Skeletal muscle cell (primary cell): ENCODE measurements around a stretch of chr6.

GRCh38 chr6:104956129-104956412 is 836 bp upstream of the LIN28B start:
- RRBS, result no CpG with 5 or more reads among the region's 8 CpGs

GRCh38 chr6:105459091-105459493 is 56.2 kb upstream of the PREP start:
- RRBS, result no CpG with 5 or more reads among the region's 9 CpGs

DNA sequence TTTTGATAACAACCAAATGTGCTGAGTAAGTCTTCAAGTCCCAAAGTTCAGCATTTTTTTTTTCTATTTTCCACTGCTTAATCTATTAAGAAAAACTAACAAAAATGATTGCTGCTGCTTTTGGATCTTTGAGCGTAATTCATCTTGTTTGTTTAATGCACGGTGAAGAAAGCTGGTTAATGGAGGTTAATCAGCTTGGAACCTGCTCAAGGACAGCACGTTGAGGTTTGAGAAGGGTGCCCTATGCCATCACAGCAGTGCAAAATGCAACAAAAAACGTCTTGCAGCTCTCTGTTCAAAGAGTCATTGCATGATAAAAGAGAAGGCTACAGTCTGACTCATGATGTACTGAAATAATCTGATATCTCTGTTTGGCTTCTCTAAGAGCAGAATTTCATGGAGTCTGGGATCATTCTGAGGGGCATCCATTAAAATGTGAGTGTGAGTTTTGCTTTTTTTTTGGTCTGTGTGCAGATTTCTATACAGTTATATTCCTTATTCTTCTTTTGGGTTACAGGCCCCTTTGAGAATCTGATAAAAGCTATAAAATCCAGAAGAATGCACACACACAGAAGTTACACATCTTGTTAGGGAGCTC is 80.6 kb upstream of the PREP start:
- RRBS, result no CpG with 5 or more reads among the region's 4 CpGs

DNA sequence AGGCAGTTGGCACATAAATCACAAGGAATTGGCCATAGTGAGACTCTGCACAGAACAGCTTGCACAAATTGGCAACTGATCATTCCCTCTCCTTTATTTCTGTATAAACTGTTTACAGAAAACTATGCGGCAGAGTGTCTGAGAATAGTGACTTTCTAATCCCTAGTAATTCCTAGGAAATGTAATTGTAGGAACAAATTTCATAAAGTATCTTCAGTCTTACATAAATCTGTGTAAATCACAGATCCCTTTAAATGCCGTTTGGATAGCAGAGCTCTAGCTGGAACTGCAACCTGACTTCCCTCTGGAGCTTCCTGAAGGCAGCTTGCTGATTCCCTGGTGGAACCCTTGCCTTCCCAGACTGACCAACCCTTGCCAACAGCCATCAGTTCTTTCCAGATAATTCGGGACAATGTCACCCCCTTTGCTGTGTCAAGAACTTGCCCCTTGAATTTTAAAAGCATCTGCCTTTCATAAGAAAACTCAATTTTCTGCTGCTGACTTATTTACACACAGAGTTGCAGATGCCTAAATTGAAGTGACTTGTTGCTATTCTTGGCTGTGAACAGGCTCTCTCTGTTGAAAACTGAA is 201.4 kb upstream of the PREP start:
- RRBS, result no CpG with 5 or more reads among the region's 3 CpGs

DNA sequence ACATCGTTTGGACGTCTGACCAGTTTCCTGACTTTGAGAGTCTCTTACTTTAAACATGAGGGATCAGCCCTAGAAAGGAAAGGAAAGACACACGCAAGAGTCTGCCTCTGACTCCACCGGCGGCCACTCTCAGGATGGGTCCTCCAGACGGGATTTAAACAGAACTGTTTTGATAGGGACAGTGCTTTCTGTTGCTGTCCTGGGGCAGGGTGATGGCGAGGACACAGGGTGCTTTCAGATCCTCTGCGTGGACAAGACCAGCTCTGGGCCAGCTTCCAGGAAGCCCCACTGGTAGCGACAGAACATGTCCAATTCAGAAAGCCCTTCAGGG is 206.8 kb upstream of the PREP start:
- RRBS, result no CpG with 5 or more reads among the region's 9 CpGs

DNA sequence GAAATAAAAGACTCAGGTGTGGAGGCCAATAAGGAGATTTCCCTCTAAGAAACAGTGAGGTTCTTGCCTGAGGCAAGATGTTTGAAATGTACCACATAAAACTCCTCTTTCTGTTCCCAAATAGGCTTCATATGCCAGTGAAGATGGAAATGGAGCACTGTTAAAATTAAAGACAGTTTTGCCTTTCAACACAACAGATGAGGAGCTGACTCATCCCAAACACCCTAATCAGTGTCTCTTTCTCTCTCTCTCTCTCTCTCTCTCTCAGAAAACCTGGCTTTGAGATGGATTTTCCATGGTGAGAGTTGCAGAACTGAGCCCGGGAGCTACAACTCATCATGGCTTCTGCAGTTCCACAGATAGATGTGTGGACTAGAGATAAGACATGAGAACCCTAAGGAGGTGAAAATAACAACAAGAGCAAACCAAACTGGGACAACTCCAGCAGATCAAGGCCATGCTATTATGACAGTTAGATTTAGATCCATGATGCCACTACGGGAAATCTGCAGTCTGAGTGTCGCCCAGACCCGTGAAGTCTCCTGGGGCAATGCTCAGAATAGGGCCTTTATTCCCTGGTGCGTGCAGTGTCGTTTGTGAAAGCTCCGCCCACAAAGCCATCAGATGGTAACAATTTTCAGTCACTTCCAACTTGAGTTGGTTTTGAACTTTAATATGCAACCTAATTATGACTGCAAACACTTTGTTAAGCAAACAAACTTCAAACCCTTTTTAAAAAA is 338.1 kb upstream of the PREP start:
- RRBS, result no CpG with 5 or more reads among the region's 7 CpGs

DNA sequence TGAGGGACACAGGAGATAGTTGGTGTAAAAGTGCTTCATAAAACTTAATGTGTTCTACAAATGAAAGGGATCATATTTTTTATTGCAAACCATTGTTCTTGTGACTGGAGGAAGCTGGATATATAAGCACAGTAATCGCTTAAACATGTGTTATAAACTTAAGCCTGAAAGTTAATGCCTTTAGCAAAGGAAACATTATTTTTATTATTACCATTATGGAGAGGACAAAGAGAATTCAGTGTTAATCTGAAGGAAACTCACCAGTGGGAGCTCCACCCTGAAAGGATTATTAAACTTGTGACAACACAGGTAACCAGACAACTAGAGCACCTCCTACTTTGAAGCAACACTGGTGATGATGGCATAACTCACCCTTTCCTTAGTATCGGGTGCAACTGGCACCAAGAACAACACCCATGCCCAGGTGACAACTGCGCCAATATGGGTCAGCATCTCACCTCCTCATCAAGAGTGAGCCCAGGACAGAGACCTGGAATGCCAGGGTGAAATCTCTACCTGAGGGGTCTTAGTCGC is 288.7 kb upstream of the PRDM1 start:
- RRBS, result no CpG with 5 or more reads among the region's 4 CpGs

- RRBS, result no CpG with 5 or more reads among the region's 8 CpGs
These were observed 3.8 kb downstream of the PRDM1 start for GRCh38 chr6:106089641-106090591.

DNA sequence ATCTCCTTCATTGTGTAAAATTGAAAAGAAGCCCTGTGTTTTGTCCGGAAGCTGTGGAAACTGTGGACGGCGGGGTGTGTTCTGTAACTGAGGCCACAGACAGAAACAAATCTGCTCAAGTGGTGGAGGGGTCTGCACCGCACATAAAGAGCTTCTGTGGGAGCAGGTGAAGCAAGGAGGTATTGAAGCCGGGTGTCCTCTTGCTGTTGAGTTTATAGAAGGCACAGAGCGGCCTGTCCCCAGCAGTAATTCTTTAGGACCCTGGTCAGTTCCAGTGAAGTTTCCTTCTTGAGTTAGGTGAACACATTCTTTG is 6.0 kb downstream of the PRDM1 start:
- RRBS, result no CpG with 5 or more reads among the region's 6 CpGs

GRCh38 chr6:106119262-106119963 is 33.3 kb downstream of the PRDM1 start:
- RRBS, result no CpG with 5 or more reads among the region's 9 CpGs

GRCh38 chr6:106195057-106195608 is 109.0 kb downstream of the PRDM1 start:
- RRBS, result no CpG with 5 or more reads among the region's 4 CpGs

- RRBS, result no CpG with 5 or more reads among the region's 4 CpGs
These were observed 51.3 kb downstream of the CRYBG1 start for GRCh38 chr6:106411848-106412244.

GRCh38 chr6:106454603-106454946 is 94.1 kb downstream of the CRYBG1 start:
- RRBS, result no CpG with 5 or more reads among the region's 2 CpGs

DNA sequence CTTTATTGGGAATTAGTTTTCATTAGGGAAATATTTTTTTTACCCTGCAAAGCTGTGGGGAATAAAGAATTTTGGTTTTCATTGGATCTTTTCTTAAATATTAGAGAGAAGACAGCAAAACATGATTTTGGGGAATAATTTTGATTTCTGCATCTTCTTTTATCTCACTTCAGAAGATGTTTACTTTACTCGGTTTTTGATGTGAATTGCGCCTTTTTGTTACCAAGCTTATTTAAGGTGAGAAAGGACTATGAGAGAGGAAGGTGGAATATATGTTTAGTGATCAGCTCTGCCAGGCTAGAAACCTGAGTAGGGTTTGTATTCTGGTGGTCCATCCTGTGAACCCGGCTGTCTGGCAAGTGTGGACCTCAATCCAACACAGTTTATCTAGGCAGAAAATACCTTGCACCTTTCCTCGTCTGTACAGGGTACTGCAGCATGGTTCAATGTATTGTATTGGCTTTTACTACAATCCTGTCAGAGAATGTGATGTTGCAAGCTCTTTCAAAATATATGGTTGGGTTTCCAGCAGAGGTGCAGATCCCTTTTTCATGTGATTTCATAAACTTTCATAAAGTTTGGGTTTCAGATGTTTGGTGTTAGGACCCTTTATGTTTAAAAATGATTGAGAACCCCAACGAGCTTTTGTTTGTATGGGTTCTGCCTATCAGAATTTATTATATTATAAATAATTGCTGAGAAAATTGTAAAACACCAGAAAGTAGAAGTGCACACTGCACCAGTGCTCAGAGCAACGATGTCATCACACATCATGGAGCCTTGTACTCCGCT is 106.8 kb downstream of the RTN4IP1 start:
- RRBS, result no CpG with 5 or more reads among the region's 7 CpGs

DNA sequence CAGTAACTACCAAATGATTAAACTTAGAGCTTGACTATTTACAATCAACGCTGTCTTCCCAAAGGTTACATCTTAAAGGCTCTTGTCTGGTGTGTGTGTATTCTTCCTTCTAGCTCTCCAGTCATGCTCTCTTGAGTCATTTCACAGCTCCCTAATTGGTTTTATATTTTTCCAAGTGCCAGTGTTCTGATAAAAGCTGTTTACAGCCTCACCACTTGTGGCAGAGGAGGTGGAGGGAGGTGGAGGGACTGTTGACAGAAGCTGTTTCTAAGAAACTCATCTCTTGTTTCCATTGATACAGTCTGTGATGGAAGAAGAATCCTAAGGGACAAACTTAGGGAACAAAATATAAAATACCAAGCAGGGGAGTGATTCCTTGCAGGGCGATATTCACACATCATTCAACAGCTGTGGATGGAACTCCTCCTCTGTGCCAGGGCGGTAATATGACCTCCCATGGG is 64.0 kb downstream of the QRSL1 start:
- RRBS, result no CpG with 5 or more reads among the region's 3 CpGs

GRCh38 chr6:106694321-106694722 is 64.9 kb downstream of the QRSL1 start:
- RRBS, result no CpG with 5 or more reads among the region's 7 CpGs

DNA sequence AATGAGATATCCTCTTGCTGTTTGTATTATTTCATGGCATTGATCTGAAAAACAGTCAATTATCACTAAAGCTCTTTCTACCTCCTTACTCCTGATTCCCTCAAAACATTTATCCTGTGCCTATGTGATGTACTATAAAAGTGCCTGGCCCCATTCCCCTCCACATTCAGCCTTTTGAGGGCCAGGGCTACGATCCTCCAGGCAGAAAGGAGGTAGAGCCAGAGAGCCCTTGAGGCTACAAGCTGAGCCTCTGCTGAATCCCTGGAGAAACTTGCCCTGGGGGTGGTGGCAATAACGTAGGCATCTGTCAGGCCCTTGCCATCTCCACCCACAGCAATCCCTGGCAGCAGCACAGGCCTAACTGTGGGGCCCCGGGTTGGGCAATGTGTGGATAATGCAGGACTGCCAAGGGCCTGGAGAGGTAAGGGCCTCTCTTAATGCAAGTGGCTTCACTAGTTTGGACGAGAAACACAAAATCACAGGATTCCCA is 98.8 kb downstream of the QRSL1 start:
- RRBS, result no CpG with 5 or more reads among the region's 4 CpGs

GRCh38 chr6:106729906-106730609 is 100.7 kb downstream of the QRSL1 start:
- RRBS, result no CpG with 5 or more reads among the region's 6 CpGs

DNA sequence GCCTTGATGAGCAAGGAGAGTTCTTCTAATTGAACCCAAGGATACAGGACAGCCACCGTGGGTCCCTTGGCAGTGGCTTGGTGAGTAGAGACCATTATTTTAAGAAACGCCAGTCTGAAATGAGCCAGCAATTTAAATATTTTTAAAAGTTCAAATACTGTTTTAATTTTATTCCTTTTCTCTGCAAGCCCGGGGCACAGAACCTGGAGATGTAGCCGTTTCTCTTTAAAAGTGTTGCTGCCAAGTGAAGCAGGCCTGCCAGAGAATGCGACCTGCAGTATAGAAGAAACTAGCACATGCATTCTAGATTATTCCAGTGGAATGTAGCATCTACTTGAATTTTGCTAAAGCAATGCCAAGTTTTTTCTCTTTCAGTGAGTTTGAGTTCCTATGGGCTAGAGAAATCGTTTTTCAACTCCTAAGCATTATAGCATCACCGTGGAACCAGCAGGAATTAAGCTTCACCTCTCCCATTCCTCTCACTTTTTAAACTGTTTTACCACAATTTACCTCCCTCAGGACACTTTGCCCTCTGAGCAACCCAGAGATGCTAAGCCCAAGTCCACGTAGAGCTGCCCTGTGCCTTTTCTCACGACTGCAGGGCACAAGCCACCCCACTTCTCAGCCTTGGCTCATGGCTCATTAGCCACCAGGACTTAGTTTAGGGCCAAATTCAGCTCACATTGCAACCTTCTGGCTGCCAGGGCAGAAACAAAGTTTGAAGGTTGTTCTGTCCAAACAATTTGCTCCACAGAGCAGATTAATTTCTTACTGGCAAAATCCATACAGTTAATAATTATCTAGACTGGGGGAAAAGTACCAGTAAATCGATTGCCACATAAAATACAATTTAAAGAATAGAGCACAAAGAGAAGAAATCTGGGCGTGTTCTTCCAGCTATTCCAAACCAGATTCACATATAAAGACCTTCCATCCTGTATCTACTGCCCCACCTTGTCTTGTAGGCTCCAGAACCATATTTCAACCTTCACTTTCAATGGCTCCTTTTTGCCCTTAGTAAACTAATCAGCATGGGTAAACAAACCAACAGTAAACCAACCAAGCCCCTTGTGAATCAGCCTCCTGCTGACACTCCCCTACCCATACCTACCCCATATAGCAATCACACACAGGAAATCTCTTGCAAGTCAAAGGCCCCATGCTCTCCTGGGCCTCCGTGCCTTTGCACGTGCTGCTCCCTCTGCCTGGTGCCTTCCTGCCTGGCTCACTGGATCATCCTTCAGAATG is 101.7 kb downstream of the QRSL1 start:
- RRBS, result no CpG with 5 or more reads among the region's 13 CpGs